Bronchus fibroblast of lung (primary cell): ENCODE measurements around a stretch of chr21.

DNA sequence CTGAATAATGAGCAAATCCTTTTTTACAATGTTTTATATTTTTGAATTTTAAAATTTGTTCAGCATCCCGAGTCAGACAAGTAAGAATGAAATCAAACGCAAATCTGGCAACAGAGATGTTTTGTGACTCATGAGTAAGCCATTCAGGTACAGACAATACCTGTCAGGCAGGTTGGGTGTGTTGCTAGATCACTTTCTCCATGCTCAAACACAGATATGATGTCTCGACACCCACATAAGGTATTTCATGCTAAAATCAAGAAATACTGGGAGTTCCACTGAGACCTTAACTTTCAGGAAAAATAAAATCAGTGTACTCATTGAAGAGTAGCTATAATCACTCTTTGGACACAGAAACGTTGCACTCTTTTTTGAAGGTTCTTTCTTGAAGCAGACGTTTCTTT lies 22.0 kb upstream of the KCNJ15 start:
- RAMPAGE, long total RNA: no peak

- RAMPAGE, long total RNA: no peak
These were observed 84.7 kb downstream of the KCNJ15 start for GRCh38 chr21:38341296-38342075.

- RAMPAGE, long total RNA: no peak
These were observed 115.4 kb downstream of the ERG start for GRCh38 chr21:38382489-38383686.

DNA sequence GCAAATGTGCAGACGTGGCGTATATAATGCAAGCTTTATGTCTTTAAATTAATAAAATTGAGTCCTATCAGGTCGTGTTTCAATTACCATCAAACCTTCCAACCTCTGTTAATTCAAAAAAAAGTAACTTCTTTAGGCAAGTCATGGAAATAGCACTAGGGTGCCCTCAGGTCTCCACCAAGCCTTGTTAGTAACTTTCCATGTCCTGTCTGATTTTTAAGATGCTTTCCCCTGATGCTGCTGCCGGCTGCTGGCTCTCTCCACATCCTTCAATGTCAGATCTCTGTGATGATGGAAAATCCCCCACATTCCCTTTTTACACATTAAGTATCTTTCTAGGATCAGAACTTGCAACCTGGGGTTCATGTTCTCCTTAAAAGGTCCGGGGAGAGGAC lies 3.0 kb downstream of the ERG start:
- RAMPAGE, long total RNA: no peak

GRCh38 chr21:38495696-38496271 lies 2.5 kb downstream of the ERG start:
- RAMPAGE, long total RNA: no peak

DNA sequence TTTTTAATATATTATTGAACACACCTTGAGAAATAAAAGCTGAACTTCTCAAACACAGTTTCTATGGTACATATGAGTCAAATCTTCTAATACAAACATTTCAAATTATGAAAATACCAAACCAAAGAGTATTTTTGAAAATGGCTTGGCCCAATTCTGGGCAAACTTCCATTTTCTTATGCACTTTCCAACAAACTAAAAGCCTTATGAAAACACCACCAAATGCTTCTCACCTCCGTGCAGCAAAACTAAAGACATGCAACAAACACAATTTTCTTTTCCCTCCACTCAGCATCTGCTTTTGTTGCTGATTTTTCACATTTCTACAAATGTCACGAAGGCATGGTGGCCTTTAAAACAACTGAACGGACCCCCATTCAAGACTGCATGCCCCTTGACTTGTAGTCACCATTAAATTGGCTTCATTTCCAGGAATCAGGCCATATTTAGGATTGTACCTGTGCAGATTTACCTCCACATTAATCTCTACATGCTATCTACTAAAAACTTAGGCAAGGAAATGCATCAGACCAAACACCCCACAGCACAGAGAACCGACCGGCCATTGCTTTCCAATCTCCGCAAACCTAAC lies 1.1 kb downstream of the ERG start:
- RAMPAGE, long total RNA: no peak

- RAMPAGE, long total RNA: no peak
These were observed 65.6 kb upstream of the ETS2 start for GRCh38 chr21:38740258-38740479.

- RAMPAGE, long total RNA: no peak
These were observed 1.5 kb downstream of the ETS2 start for GRCh38 chr21:38807246-38807661.

- RAMPAGE, long total RNA: no peak
These were observed 5.0 kb downstream of the ETS2 start for GRCh38 chr21:38810373-38811578.

GRCh38 chr21:38823351-38823778 lies 17.6 kb downstream of the ETS2 start:
- RAMPAGE, long total RNA: no peak

GRCh38 chr21:38831161-38832266 lies 25.8 kb downstream of the ETS2 start:
- RAMPAGE, long total RNA: no peak

- RAMPAGE, long total RNA: no peak
These were observed 98.0 kb downstream of the ETS2 start for GRCh38 chr21:38903382-38904533.

- RAMPAGE, long total RNA: no peak
These were observed 101.4 kb downstream of the ETS2 start for GRCh38 chr21:38906964-38907692.

GRCh38 chr21:38988306-38989424 lies 182.9 kb downstream of the ETS2 start:
- RAMPAGE, long total RNA: no peak

GRCh38 chr21:38997141-38997773 lies 186.0 kb downstream of the PSMG1 start:
- RAMPAGE, long total RNA: no peak

GRCh38 chr21:39094901-39095499 lies 88.3 kb downstream of the PSMG1 start:
- RAMPAGE, long total RNA: no peak

GRCh38 chr21:39097227-39097716 lies 86.0 kb downstream of the PSMG1 start:
- RAMPAGE, long total RNA: no peak

DNA sequence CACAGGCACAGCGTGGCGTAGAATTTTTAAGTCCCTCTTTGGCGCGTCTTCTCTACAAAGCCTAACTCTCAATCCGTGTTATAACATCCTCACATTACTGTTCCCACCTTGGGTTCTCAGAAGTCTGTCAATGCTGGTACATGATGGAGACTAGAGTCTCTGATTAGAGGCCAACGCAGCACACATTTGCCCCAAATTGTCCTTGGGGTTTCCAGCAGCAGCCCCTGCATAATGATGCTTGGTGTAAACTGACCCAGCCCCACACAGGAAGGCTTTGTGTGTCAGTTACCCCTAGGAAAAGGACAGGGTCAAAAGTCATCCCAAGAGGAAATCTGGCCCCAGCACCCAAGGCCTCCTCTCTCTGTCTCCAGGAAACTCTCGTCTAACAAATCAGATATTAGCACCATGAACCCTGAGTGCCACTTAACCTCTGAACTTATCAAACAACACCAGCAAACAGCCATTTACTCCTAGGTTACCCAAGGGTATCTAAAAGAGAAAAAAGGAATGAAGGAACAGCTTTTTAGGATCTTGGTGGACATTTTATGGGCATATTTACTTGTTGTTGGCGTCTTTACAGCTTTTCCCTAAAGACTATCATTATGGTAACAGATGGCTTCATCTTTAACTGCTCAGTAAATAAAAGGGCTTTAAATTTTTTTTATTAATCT lies 84.5 kb downstream of the PSMG1 start:
- RAMPAGE, long total RNA: no peak

GRCh38 chr21:39212067-39212945 lies 29.1 kb upstream of the PSMG1 start:
- RAMPAGE, long total RNA: no peak

DNA sequence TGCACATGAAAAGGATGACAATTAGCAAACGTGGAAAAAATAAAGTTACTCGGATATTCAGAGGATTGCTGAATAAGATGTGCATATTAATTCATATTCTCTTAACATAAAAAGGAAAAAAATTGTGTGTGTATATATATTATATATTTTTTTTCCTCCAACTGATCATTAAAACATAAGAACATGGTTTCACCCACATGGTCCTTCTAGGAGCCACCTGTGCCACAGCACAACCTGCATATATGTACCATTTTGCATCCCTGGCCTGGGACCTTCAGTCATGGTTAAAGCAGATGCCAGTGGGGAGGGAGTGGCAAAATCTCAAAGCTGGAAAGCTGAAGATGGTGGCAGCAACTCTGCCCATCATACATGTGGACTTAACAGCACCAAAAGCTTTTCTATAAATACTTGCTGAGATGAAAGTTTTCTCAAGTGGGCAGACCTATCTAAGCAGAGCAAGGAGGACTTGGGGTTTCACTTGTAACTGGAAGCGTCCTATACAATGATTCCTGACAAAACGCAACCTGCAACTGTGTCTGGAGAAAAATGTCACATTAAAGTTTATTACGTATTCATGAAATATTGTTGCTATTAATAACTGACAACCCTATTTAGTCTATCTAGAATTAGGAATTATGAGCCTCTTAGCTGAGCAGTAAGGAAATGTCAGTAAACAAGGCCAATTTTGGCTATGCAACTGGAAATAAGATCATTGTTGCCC lies 47.1 kb downstream of the BRWD1 start:
- RAMPAGE, long total RNA: no peak